ENCODE measurements around a stretch of chr2.

GRCh38 chr2:236567904-236568373 lies 1.7 kb upstream of the ACKR3 start:
- RRBS = 85% methylated on average over 21 of the region's 36 CpGs

- RRBS = no CpG with 5 or more reads among the region's 11 CpGs
Measured at GRCh38 chr2:236731853-236732641, 162.4 kb downstream of the ACKR3 start.

GRCh38 chr2:236748142-236748953 lies 178.7 kb downstream of the ACKR3 start:
- RRBS = no CpG with 5 or more reads among the region's 14 CpGs

- RRBS = no CpG with 5 or more reads among the region's 5 CpGs
Measured at GRCh38 chr2:236753501-236754125, 184.0 kb downstream of the ACKR3 start.

DNA sequence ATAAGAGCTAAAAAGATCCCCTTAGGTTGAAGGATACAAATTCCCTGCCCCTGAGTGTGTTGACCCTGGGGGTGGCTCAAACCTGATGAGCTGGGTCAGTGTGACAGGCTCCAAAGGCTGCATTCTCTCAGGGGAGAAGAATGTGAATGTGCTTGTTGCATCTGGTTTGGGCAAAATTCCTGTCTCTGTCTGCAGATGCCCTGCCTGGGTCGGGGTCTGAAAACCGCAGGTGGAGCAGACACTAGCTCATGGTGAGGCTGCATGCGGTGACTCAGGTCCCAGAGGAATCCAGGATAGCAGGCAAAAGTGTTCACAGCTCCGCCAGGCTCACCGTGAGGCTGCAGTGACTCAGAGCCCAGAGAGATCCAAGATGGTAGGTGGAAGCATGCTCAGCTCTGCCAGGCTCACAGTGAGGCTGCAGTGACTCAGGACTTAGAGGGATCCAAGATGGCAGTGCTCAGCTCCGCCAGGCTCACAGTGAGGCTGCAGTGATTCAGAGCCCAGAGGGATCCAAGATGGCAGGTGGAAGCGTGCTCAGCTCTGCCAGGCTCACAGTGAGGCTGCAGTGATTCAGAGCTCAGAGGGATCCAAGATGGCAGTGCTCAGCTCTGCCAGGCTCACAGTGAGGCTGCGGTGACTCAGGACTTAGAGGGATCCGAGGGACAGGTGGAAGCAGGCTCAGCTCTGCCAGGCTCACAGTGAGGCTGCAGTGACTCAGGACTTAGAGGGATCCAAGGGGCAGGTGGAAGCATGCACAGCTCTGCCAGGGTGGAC lies 200.4 kb downstream of the ACKR3 start:
- RRBS = no CpG with 5 or more reads among the region's 9 CpGs

- RRBS = no CpG with 5 or more reads among the region's 3 CpGs
Measured at GRCh38 chr2:236820371-236820707, 250.7 kb downstream of the ACKR3 start.

DNA sequence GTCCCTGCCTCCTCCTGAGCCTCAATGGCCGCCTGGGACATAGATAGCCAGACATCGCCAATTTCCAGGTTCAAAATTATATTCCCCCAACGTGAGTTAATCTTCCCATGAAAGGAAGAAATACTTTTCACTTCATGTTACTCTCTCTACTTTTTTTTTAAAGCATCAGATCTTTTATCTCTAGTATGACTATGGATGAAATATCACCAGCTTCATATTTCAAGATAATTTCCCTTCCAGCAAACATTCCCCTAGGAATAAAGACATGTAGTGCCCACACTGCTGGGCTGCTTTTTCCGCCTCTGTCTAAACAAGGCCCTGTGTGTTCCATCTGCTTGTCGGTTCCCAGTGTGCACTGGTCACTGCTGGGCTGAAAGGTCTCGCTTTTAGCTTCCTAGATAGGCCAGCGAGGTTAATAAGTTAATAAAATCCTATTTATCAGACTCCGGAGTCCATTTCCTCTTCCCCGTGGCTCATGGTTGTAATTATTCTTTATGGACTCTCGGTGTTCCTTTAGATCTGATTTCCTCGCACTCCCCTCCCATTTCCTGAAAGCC lies 196.7 kb upstream of the COPS8 start:
- RRBS = no CpG with 5 or more reads among the region's 11 CpGs

- RRBS = no CpG with 5 or more reads among the region's 10 CpGs
Measured at GRCh38 chr2:236967904-236968567, 117.7 kb upstream of the COPS8 start.

- RRBS = no CpG with 5 or more reads among the region's 11 CpGs
Measured at GRCh38 chr2:236972557-236973372, 112.9 kb upstream of the COPS8 start.

DNA sequence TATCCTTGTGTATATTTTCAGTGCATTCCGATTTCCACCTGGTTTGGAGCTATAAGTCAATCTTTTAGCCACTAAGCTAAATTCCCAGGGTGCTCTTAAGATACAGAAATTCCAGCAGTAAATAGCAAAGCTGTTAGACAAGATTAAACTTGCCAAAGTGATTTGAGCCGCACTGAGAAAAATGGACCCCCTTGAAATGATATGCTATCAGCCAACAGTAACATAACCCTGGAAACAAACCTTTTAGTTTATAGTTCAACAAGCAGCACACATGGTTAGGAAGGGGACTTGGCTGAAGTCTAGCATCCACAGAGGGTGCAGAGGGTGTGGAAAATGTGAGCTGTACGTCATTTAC lies 99.9 kb upstream of the COPS8 start:
- RRBS = no CpG with 5 or more reads among the region's 3 CpGs

DNA sequence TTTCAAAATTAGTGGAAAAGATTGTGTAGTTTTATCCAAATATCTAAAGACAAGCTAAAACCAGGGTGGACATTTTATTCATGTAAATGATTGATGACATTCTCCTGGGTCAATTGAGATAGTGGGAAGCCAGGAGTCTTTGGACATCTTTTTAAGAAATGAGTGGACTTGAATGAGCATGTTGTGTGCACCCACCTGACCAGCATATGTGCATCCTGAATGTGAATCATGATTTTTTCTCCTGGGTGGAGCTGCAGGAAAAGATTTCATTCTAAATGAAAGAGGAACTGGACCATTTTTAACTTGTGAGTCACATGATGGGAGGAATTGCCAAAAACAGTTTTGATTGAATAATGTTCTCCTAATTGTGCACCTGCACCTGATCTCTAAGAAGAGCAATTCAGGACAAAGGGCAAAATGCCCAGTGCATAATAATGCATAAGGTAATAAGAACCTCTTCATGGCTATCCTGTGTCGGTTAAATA lies 32.3 kb downstream of the COPS8 start:
- RRBS = no CpG with 5 or more reads among the region's 1 CpG

GRCh38 chr2:237143532-237144076 lies 57.9 kb downstream of the COPS8 start:
- RRBS = no CpG with 5 or more reads among the region's 1 CpG

DNA sequence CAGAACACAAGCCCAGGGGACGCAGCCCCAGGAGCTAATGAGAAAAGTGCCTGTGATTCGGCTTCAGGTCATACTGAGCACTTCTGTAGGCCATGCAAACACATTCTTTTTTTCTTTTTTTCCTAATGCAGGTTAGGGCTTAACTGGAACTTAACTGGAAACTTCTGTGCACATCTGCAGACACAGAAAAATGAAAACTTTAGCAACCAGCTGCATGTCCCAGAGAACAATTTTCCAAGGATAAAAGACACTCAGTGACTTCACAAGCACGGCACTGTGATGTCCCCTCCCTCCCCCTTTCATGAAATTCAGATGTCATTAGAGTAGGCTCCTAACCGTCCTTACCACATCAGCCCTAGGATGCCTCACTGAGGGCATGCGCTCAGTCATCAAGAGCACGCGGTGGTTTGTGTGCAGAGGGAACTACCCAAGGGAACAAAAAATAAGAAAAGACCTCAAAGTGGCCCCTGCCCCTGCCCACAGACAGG lies 70.2 kb downstream of the COPS8 start:
- RRBS = no CpG with 5 or more reads among the region's 7 CpGs

DNA sequence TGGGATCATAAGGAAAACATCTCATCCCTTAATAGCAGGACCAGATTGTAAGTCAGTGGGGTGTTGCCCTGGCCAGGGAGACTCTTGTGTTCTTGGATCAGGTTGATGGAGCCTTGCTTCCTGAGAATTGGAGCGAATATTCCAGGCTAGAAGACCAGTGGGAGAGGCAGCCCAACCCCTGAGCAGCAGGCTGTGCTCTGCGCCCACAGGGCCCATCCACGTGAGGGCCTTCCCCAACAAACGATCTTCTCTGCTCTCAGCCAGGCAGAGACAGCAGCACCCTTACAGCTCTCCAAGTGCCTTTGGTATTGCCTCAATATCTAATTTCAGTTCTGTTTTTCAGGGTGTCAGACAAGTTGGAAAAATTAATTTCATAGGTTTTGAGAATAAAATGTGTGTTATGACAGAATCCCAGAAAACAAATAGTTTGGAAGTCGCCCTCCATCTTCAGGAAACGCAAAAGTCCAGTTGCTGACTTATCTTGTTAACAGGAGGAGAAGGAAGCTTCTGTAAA lies 105.4 kb downstream of the COPS8 start:
- RRBS = no CpG with 5 or more reads among the region's 6 CpGs

DNA sequence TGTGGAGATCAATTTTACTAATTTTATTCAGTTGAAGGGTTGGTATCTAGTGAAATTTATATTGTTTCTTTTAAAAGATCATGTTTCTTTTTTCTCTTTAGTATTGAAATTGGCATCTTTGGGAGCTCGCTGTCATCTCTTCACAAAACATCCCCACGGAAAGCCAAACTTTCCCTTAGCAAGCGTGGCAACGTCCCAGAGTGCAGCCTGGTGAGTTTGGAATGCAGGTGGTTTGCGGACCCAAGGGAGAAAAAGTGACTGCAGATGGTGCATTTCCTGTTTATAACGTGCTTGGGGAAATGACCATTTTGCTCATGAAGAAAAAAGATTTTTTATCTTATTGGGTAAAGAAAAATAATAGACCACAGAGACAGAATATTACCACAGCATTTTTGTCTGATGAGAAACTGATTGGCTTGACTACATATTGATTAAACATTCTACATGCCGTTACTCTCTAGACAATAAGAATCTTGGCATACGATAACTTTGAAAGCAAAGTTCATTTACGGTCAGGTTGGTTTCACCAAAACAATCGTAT lies 136.4 kb downstream of the COPS8 start:
- RRBS = no CpG with 5 or more reads among the region's 10 CpGs

GRCh38 chr2:237235404-237235807 lies 149.7 kb downstream of the COPS8 start:
- RRBS = no CpG with 5 or more reads among the region's 3 CpGs

GRCh38 chr2:237254496-237255021 lies 159.4 kb downstream of the COL6A3 start:
- RRBS = no CpG with 5 or more reads among the region's 2 CpGs

GRCh38 chr2:237280070-237280671 lies 133.8 kb downstream of the COL6A3 start:
- RRBS = no CpG with 5 or more reads among the region's 16 CpGs

DNA sequence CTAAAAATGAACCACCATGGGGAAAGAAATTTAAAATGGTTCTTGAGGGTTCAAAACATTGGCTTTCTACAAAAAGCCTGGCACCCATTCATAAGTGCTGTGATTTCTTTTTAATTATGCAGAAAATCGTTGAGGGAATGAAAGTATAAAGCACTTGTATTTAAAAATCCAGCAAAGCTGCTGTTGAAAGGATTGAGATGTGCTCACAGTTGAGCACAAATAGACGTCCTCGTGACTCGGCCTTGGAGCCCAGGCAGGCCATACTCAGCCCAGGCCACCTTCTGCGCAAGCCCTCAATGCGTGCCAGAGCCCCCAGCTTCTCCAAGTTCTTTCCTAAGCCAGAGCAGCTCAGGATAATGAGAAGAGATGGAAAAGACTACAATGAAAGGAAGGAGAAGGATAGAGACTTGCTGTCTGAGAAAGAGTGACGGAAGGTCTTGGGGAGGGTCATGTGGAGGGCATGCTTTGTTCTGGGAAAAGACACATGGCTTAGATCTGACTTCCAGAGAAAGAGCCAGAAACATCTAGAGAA lies 92.8 kb downstream of the COL6A3 start:
- RRBS = no CpG with 5 or more reads among the region's 7 CpGs

- RRBS = no CpG with 5 or more reads among the region's 9 CpGs
Measured at GRCh38 chr2:237354647-237355058, 59.3 kb downstream of the COL6A3 start.

All from Ishikawa (cell line).